GM23248 (cell line): ENCODE measurements around the genes HSPD1 and KCTD18.

DNA sequence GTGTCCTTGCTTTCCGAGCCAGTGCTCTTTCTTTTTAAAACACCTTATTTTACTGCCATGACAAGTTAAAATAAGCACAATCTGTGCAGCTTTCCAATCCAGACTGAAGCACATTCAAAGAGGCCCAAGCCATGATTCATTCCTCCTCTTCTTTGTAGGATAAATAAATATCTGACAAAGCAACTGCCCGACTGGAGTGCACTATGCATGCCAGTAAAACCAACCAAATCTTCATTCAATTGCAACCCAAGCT lies 185.6 kb downstream of the ANKRD44 start:
- RAMPAGE, long total RNA = no peak

DNA sequence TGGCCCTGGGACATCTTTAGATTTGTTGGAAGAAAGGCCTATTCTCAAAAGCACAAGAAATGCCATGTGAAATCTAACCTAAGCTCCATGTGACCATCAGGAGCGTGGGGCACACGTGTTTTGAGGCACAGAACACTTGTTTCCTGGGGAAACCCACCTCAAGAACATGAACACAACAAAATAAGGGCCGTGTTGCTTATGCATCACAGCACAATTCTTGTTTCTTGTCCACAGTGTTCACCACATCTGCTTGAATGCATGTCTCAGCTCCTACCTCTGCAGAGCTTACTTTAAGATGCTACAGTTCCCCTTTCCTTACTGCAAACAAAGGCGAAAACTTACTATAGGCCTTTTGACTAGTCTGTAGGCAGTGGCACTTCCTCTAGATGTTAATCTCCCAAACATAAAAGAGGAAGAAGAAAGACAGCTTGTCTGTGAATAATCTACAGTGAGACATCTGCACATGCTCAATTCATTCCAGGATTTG lies 165.0 kb downstream of the ANKRD44 start:
- RAMPAGE, long total RNA = no peak

- RAMPAGE, long total RNA = no peak
Measured at GRCh38 chr2:197153021-197153755, 157.4 kb downstream of the ANKRD44 start.

- RAMPAGE, long total RNA = no peak
Measured at GRCh38 chr2:197197654-197198379, 112.8 kb downstream of the ANKRD44 start.

- RAMPAGE, long total RNA = no peak
Measured at GRCh38 chr2:197294468-197294766, 16.2 kb downstream of the ANKRD44 start.

DNA sequence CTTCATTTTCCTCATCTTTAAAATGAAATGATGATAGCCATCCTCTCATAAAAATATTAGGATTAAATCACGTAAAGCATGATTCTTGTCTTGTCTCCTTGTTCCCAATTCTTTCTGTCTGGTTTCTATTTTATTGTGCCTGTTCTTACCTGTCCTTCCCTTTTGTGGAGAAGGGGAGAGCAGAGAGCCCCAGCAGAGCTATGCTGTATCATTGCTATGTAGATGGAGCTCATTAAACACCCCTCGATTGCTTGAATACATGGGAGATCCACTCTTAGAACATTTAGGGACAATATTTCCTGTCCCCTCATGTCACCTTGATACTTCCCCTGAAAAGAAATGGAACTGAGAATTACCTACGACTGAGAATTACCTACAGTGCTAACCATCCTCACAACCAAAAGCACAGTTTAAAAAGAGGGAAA lies 9.5 kb downstream of the ANKRD44 start:
- RAMPAGE, long total RNA = no peak

DNA sequence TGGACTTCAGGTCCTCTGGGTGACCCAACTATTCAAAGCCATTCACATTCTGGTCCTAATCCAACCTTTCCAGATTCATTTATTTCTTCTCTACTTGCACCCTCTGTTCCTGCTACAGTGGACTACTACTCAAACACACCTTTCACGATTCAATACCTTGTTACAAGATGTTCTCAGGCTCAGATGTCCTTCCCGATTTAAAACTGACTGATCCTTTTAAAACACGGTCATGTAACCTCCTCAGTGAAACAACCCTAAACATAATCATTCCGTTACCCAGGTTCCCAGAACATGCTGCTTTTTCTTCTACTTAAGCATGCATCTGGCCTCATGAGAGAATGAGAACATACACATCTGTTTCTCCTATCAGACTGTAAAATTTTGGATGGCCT lies 1.2 kb downstream of the SF3B1 start:
- RAMPAGE, long total RNA = no peak

GRCh38 chr2:197488197-197488495 lies 11.5 kb downstream of the HSPD1 start:
- RAMPAGE, long total RNA = no peak

DNA sequence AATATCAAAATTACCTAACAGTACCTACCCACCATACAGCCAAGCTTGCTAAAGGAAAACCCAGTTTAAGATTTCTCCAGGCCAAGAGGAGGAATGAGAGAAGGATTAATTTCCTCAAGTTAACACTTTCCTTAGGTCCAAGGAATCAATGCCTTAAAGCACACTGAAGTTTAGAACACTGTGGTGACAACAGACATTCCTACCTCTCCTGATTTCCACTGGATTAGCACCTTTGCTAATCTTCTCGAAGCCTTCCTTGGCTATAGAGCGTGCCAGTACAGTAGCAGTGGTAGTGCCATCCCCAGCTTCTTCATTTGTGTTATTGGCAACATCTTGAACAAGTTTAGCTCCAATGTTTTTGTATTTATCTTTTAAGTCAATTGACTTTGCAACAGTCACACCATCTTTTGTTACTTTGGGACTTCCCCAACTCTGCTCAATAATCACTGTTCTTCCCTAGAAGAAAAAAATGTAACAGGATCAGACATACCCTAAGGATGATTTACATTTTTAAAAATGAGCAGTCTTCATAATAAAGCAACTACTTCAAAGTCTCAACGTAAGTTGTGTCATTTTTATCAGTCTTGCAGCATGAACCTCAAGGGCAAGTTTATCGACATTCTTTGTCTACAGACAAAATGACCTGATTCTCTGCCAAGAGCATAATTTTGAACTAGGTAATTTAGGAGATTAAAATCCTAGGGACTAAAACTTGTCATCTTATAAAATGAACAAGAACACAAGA lies 2.5 kb downstream of the HSPD1 start:
- RAMPAGE, long total RNA = no peak

DNA sequence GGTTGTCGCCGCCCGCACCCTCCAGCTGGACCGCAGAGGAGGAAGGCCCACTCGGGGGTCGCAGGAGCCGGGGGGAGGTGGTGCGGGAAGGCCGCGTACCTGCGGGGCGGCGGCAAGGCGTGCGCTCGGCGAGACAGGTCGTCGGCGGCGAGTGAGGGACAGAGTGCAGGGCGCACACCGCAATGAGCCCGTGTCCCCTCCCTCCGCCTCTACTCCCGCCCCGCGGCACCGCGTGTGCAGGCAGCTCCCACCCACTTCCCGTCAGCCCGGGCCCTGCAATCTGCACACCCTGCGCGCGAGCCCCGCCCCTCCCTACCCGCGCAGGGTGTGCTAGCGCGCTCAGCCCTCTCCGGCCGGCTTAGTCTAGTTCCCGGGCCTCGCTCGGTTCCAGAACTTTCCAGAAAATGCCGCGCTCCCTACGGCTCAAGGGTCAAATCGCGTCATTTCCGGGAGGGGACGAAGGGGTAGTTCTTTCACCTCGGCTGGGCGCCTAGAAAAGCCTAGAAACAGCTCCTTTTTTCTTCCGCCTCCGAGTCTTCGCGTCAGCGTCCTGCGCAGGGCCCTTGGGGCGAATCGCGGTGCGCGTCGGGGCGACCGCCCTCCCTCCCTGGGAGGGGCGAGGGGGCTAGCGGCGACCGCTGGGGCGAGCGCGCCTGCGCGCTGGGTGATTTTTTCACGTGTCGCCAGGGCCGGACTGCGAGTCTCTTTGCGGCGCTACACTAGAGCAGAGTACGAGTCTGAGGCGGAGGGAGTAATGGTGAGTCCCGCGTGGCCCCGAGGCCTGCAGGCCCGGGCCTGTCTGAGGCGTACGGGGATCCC lies at the start of gene HSPD1:
Gene HSPD1 (minus strand): TSS at position 158 of the 819 bp plus-strand sequence.
- RAMPAGE, long total RNA = start-site peak on the minus strand centred at position 182 of the sequence, 60 bp wide, 622 and 759 reads in 2 replicates; start-site peak on the plus strand centred at position 587 of the sequence, 295 bp wide, 2,789 and 2,981 reads in 2 replicates

DNA sequence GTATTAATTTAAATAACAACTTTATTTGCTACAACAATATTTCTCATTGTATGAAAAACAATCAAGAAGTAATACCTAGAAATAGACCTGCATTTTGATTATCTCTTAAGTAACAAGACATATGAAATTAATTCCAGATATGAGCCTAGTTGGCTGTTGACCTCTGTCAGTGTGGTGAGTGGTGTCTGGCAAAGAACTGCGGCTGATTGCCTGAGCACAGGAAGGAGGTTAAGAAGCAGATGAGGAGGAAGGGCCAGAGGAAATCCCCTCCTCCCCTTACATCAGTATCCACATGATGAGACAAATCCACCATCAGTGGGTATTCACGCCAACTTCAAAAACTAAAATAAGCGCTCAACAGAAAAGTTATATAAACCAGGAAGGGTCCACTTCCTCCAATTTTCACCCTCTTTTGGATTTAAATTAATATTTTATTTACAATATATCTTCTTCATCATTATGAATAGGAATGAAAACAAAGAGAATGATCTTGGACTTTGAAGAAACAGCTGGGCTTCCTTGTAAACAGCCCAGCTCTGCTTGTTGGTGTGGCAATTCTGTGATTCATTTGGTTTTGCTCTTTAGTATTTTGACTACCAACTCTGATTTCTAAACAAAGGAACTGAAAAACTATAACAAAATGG lies 27.3 kb downstream of the RFTN2 start:
- RAMPAGE, long total RNA = no peak

DNA sequence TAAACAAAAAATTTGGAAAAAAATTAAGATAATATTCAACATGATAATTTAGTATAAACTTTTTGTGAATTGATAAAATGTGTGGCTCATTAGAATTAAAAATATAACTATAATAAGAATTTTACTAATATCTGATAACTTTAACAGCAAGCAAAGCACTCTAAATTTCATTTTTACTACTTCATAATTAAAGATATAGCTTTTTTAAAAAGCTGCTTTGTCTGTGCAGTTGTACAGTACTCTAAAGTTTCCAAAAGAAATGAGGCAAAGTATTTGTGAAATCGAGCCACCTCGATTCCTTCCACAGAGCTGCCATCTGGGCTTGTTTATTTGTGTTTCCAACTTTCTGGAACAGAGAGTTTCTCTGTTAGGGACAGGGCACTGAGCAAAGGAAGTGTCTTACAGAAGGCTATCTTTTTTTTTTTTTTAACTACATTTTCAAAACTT lies 986 bp downstream of the RFTN2 start:
- RAMPAGE, long total RNA = no peak

DNA sequence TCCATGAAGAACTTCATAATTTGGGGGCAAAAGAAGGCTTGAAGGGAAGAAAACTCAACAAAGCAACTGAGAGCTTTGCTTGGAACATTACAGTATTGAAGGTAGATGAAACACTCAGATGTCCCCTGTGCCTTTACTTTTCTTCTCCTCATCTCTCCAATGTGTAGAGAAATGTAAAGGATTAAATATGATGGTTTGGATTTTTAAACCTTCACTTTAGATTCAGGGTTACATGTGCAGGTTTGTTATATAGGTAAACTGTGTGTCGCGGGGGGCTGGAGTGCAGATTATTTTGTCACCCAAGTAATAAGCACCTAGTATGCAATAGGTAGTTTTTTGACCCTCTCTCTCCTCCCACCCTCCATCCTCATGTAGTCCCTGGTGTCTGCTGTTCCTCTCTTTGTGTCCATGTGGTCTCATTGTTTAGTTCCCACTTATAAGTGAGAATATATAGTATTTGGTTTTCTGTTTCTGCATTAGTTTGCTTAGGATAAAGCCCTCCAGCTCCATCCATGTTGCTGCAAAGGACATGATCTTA lies 299.5 kb downstream of the PLCL1 start:
- RAMPAGE, long total RNA = no peak

DNA sequence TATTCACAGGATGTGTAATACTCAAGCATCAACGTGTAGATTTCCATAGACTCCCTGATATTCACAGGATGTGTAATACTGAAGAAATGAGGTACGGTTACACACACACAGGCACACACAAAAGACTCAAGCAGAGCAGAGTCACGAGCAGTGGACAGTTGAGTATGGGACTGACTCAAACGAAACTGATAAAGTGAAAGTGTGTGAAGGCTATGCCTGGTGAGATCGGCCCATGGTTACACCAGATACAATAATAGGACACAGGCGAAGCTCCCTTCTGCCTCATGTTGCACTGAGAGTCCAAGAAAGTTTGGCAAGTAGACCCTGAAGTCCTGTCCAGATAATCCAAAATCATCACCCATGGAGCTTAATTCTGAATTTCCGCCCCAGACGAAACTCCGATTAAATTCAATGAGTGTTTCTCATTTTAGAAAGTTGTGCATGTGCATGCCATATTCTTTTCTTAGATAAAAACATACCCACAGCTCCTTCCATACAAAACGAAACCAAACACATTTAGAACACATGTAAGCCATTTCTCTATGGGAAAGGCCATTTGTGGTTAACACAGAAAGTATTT lies 567.6 kb downstream of the PLCL1 start:
- RAMPAGE, long total RNA = no peak

GRCh38 chr2:199456707-199457740 lies 715 bp downstream of the SATB2 start:
- RAMPAGE, long total RNA = no peak

DNA sequence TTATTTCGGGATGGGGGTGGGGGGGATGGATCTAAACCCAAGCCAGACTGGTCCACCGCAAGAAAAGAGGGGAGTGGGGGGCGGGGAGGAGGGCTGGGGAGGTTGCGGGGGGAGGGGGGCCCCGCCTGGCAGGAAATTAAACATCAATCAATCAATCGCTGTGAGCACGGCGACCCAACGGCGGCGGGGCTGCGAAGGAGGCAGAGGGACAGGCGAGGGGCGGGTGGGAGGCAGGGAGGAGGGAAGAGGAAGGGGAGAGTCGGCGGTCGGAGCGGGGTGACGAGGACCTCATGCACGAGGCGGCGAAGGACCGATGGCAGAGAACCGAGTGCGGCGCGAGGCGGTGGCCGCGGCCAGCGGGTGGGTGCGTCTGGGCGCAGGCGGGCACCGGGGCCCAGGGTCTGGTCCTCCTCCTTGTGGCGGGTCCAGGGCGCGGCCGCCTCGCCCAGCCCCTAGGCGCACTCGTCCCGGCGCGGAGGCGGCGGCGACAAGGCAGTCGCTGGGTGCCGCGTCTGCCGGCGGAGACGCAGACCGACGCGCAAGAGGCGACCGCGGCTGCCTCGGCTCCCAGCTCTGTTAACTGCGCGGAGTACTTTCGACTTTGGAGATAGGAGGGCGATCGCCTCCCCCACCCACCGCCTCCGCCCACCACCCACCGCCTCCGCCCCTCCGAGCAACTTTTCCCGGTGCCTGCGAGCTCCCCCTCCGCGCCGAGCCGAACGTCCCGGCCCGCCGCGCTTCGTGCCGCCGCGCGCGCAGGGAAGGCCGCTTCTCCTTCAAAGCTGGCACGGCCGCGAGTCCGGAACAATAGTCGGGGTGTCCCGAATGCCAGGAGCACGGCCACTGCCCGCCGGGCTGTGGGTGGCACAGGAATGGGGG lies 624 bp upstream of the SATB2 start:
- RAMPAGE, long total RNA = no peak

DNA sequence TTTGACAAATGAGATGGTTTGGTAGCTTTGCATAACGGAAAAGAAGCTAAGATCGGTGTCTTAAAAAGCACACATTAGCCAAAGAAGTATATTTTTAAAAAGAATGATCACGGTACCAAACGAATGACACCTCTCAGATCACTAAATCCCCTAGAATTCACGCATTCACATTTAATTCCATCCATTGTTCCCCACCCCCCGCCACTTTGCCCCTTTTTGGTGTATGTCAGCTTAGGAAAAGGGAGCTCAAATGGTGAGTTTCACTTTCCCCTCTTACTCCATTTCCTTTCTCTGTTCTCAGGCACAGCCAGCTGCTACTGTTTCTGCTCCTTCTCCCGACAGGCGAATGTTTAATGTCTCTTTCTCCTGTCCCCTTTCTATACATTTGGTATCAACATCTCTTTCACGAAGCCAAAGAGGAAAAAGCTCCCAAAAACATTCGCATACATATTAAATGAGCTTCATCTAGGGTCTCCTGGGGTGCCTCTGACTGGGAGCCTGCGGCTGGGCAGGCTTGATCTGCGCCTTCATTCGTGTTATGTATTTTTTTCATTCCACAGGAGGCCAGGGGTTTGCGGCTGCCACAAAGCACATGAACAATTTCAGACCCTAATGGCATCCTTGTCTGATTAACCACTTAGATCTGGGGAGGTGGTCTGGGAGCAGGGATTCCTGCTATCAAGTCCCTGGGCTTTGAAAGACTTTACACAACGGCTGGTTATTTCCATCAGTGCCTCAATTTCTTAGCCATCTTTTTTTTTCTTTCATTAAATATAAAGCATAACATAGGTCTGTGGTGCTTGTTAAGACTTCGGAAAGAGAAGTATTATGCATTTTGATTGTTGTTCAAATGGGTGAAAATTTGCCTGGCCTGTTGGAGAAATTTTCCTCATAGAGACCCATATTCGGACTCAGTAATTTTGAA lies 124.3 kb upstream of the SATB2 start:
- RAMPAGE, long total RNA = no peak

GRCh38 chr2:199786096-199786602 lies 64.8 kb downstream of the FTCDNL1 start:
- RAMPAGE, long total RNA = no peak

DNA sequence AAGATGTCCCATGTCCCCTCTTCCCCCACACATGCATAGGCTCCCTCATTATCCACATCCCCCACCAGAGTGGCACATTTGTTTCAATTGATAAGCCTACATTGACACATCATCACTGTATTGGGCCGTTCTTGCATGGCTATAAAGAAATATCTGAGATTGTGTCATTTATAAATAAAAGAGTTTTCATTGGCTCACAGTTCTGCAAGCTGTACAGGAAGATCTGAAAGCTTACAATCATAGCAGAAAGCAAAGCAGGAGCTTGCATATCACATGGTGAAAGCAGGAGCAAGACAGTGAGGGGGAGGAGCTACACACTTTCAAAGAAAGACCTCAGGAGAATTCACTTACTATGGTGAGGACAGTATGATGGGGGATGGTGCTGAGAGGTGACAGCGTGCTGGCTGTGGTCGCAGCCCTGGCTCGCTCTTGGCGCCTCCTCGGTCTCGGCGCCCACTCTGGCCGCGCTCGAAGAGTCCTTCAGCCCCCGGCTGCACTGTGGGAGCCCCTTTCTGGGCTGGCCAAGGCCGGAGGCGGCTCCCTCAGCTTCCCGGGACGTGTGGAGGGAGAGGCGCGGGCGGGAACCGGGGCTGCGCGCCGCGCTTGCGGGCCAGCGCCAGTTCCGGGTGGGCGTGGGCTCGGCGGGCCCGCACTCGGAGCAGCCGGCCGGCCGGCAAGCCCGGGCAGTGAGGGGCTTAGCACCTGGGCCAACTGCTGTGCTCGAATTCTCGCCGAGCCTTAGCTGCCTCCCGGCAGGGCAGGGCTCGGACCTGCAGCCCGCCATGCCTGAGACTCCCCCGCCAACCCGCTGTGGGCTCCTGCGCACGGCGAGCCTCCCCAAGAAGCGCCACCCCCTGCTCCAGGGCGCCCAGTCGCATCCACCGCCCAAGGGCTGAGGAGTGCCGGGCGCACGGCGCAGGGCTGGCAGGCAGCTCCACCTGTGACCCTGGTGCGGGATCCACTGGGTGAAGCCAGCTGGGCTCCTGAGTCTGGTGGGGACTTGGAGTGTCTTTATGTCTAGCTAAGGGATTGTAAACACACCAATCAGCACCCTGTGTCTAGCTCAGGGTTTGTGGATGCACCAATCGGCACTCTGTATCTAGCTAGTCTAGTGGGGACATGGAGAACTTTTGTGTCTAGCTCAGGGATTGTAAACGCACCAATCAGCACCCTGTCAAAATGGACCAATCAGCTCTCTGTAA lies 131.9 kb upstream of the SPATS2L start:
- RAMPAGE, long total RNA = no peak

DNA sequence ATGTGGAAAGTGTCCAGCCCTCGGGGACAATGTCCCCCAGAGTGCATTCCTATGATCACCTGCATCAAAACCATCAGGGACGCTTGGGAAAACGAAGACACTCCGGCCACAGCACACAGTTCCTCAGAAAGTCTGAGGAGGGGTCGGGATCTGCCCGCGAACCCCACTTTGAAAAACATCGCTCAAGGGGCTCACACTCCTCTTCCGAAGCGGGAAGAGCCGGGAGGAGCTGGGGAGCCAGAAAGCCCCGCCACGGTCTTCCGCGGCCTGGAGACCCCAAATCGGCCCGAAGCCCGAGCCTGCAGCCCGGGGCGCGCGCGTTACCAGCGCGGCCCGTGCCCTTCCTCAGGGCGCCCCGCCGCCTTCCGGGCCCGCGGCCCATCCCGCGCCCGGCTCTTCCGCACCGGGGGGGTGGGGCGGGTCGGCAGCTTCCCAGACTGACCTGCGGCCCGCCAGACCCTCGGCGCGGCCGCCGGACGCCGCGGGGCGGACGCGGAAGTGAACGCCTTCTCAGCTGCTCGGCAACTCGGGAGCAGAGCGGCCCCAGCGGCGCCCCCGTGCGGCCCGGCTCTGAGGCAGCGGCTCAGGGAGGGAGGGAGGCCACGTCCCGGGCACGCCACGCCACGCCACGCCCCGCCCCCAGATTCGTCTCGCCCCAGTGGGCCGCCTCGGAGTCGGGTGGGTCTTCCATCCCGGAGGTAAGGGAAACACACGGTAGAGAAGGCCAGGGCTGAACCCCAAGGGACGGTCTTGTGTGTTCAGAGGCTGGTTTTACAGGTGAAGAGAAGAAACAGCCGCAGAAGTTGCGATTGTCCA lies at the start of gene KCTD18:
Gene KCTD18 (minus strand): TSS at position 500 of the 816 bp plus-strand sequence.
- RAMPAGE, long total RNA = no peak